NCI-H460 (cell line): Measurements from ENCODE around the genes CNST, ZNF124 and OR14L1P.

RAMPAGE:
- cytosol, long total RNA = no peak
- long total RNA = no peak
- nucleus, long total RNA = no peak
Observed at GRCh38 chr1:245421724-245422208, 267.0 kb downstream of the KIF26B start.

RAMPAGE:
- cytosol, long total RNA = no peak
- long total RNA = no peak
- nucleus, long total RNA = no peak
Observed at GRCh38 chr1:245598786-245599109, 444.0 kb downstream of the KIF26B start.

RAMPAGE:
- cytosol, long total RNA = no peak
- long total RNA = no peak
- nucleus, long total RNA = no peak
Observed at GRCh38 chr1:245687706-245688437, 533.1 kb downstream of the KIF26B start.

DNA sequence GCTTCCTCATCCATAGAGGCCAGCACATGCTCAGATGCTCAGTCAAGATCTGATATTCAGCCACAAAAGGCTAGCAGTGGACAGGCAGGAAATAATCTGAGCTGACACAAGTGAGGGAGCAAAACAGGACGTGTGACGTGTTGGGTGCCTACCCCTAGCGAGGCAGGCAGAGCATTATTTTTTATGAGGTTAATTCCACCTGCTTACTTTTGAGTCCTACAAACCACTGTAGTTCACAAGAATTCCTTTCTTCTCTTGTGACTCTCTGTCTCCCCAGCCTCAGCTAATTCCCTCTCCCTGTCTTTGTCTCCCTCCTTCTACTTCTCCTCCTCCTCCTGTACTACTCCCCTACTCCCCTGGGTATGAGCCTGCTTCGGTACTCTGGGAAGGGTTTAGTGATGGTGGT, 550.7 kb downstream of the SMYD3 start:
RAMPAGE:
- cytosol, long total RNA = no peak
- long total RNA = no peak
- nucleus, long total RNA = no peak

GRCh38 chr1:245984315-245984958, 522.6 kb downstream of the SMYD3 start:
RAMPAGE:
- cytosol, long total RNA = no peak
- long total RNA = no peak
- nucleus, long total RNA = no peak

DNA sequence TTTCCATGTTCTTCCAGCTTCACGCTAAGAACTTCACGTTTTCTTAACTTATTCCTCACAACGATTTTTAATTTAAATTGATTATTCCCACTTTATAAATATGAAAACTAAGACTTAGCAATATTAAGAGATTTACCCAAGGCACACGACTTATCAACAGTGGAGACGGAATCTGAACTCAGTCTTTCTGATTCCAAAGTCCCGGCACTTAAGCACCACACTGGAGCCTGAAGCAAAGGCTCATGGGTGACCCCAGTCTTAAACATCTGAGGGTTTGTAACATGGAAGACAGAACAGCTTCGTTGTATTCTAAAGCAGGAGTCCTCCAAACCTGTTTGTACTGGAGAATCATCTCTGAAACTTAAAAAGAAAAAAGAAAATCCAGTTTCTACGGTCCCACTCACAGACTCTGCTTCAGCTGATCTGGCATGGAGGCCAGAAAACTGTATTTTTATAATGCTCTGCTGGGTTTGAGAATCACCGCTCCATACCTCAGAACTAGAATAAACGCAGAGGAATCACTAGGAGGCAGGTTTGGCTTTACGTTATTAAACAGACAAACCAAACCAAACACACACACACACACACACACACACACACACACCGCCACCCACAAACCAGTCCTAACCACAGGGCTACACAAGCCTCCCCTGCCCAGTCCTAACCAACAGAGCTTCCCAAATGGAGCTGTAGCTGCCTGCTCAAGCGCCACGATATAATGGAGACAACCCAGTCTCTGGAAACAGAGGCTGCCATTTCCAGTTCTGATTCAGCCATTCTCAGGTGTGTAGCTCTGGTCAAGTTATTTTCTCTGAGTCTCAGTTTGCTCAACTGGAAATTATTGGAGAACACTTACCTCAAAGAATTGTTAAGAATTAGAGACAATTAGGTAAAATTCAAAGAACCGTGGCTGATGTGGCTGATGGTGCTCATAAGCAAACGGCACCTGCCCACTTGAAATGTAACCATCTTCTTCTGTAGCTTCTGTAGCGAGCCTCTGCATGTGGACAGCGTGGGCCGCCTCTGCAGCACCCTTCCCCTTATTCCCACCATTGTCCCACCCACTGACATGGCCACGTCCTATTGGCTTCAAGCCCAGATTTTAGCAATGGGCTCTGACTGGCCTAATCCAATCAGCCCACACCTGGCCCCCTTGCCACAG, 519.2 kb downstream of the SMYD3 start:
RAMPAGE:
- cytosol, long total RNA = no peak
- long total RNA = no peak
- nucleus, long total RNA = no peak

RAMPAGE:
- cytosol, long total RNA = no peak
- long total RNA = no peak
- nucleus, long total RNA = no peak
Observed at GRCh38 chr1:246166812-246167431, 340.2 kb downstream of the SMYD3 start.

GRCh38 chr1:246244675-246245276, 262.3 kb downstream of the SMYD3 start:
RAMPAGE:
- cytosol, long total RNA = no peak
- long total RNA = no peak
- nucleus, long total RNA = no peak

RAMPAGE:
- cytosol, long total RNA = no peak
- long total RNA = no peak
- nucleus, long total RNA = no peak
Observed at GRCh38 chr1:246250505-246251275, 256.4 kb downstream of the SMYD3 start.

GRCh38 chr1:246253758-246254514, 253.1 kb downstream of the SMYD3 start:
RAMPAGE:
- cytosol, long total RNA = no peak
- long total RNA = no peak
- nucleus, long total RNA = no peak

DNA sequence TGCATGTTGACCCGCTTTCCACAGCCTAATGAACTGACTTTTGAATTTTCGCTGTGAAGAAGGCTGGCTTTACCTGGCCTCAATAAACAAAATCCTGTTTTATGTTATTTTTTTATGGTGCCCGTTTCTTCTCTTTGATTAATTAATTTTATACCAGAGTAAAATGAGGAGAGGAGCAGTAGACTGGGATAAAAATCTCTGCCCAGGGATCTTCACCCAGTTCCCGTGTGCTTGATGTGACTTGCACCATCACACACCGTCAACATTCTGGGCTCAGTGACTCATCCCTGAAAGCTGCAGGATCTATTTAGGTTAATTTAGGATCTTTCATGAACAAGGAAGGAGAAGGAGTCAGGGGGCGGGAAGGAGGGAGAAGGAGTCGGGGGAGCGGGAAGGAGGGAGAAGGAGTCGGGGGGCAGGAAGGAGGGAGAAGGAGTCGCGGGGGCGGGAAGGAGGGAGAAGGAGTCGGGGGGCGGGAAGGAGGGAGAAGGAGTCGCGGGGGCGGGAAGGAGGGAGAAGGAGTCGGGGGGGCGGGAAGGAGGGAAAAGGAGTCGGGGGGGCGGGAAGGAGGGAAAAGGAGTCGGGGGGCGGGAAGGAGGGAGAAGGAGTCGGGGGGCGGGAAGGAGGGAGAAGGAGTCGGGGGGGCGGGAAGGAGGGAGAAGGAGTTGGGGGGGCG, 182.3 kb downstream of the SMYD3 start:
RAMPAGE:
- cytosol, long total RNA = no peak
- long total RNA = no peak
- nucleus, long total RNA = no peak

RAMPAGE:
- cytosol, long total RNA = start-site peak on the minus strand at chr1:246566203-246566265, 387 and 98 reads in 2 replicates; start-site peak on the plus strand at chr1:246566325-246566361, 36 and 71 reads in 2 replicates; start-site peak on the plus strand at chr1:246566504-246566571, 26 and 145 reads in 2 replicates
- long total RNA = no peak
- nucleus, long total RNA = start-site peak on the plus strand at chr1:246566458-246566563, 222 and 146 reads in 2 replicates
Observed at GRCh38 chr1:246566092-246567161, at the start of gene CNST. CNST (plus strand) TSS chr1:246566456.

DNA sequence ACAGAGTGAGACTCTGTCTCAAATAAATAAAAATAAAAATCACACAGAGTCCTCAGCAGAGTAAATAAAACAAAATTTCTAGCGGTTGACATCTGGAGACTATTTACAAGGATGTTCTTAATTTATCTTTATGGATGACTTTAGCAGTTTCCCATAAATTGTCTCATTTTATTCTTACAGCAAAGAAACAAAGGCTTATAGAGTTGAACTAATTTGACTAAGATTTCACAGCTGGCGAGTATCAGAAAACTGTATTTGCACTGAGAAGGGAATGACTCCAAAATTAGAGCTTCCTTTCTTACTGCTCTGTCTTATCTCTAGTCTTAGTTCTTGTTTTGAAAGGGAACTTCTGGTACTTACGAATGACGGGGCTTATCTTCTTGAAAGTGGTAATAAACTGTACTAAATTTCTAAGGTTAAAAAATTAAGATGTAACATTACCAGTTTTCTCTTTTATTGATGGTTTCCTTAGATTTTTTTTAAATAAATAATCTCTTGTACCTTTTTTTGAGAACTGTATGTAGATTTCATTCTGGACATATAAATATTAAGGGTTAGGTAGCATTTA, 13.6 kb downstream of the CNST start:
RAMPAGE:
- cytosol, long total RNA = no peak
- long total RNA = no peak
- nucleus, long total RNA = no peak

GRCh38 chr1:246850593-246851729, 80.8 kb downstream of the AHCTF1 start:
RAMPAGE:
- cytosol, long total RNA = no peak
- long total RNA = no peak
- nucleus, long total RNA = no peak

DNA sequence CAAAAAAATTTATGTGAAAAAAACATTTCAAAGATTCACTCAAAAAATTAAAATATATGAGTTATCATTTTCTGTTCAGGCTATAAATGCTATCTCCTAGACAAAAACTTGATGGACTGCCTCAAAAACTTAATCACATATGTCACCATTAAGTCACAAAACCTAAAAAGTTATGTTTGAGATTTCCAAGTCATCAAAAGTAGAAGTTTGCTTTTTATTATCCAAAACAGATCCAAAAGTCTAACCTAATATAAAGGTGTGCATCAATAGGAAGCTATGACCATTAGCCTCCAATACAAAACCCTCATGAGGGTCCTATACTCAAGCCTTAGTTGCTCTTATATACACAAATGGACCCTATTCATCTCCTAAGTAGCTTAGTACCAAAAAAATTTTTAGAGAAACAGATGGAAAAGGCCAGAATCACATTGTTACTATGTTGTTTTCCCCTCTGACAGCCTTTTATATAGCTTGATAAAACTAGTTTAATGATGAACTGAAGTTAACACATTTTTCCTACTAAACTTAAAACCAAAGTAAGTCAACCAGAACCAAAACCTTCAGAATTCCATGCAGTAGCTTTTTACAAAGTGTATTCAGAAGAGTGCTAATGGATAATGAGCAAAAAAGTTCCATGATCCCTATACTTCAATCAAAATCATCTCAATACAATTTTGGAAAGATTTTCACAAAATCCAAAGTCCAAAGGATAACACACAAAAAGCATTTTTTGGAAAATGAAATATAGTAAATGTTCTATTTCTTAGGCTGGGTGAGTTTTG, 6.9 kb downstream of the AHCTF1 start:
RAMPAGE:
- cytosol, long total RNA = no peak
- long total RNA = no peak
- nucleus, long total RNA = start-site peak on the minus strand centred at position 433 of the sequence, 421 bp wide, 20 and 11 reads in 2 replicates

RAMPAGE:
- cytosol, long total RNA = start-site peak on the minus strand at chr1:247171994-247172009, 22 and 37 reads in 2 replicates
- long total RNA = start-site peak on the minus strand at chr1:247171999-247172026, 80 and 281 reads in 2 replicates
- nucleus, long total RNA = no peak
Observed at GRCh38 chr1:247171822-247172120, at the start of gene ZNF124. ZNF124 (minus strand) TSS chr1:247172020.

RAMPAGE:
- cytosol, long total RNA = no peak
- long total RNA = no peak
- nucleus, long total RNA = no peak
Observed at GRCh38 chr1:247323225-247323721, 8.4 kb downstream of the ZNF496 start.

DNA sequence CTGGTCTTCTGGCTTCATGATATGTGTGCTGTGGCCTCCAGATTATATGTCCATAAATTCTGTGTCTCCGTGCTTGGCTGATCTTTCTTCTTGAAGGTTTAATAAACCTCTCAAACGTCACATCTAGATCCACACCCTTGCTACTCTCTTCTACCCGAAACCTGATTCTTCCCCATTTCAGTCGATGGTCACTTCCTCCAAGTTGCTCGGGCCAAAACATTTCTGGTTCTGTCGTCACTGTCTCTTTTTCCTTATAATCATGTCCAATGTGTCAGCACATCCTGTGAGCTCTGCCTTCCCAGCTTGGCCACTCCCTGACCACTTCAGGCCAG, 12.1 kb downstream of the OR2B11 start:
RAMPAGE:
- cytosol, long total RNA = no peak
- long total RNA = no peak
- nucleus, long total RNA = no peak

RAMPAGE:
- cytosol, long total RNA = no peak
- long total RNA = no peak
- nucleus, long total RNA = no peak
Observed at GRCh38 chr1:247456891-247457535, 891 bp downstream of the OR2B11 start.

GRCh38 chr1:247616859-247617384, at the start of gene OR14L1P:
OR14L1P (plus strand) TSS chr1:247617143.
RAMPAGE:
- cytosol, long total RNA = no peak
- long total RNA = no peak
- nucleus, long total RNA = no peak